Kidney epithelial cell (primary cell): ENCODE data around the genes PIGV, NUDC and TRNP1.

- RAMPAGE, long total RNA: no peak
- RRBS: no CpG with 5 or more reads among the region's 8 CpGs
Measured at GRCh38 chr1:26564651-26565417, 35.3 kb downstream of the RPS6KA1 start.

DNA sequence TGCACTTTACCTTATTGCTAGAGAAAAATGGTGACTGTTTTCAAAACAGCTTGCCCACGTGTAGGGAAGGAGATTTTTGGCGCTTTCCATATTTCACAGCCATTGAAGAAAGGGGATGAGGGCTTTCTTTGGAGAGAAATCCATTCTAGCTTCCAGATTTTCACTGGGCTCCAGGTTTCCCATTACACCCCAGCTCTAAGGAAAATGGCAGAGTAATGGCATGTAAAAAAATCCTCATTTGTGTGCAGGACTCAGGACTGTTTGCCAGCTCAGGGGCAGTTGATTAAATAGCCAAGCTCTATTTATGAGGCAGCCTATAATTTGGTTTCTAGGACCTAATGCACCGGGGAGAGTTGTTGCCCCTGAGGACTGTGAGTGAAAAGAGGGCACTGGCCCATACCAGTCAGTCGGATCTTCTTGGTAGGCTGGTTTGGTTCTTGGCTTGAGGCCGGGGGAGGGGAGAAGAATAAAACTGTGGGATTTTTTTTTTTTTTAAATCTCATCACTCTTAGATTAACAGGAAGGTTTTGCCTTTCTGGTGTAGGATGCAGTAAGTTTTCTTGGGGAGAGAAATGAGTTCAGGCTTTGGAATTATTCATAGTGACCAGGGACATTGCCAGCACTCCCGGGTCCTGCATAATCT, 2.1 kb upstream of the ARID1A start:
- RAMPAGE, long total RNA: no peak
- RRBS: no CpG with 5 or more reads among the region's 6 CpGs

- RAMPAGE, long total RNA: no peak
- RRBS: no CpG with 5 or more reads among the region's 1 CpG
Measured at GRCh38 chr1:26716279-26716681, 20.5 kb downstream of the ARID1A start.

GRCh38 chr1:26729261-26730222, 33.7 kb downstream of the ARID1A start:
- RAMPAGE, long total RNA: no peak
- RRBS: no CpG with 5 or more reads among the region's 17 CpGs

GRCh38 chr1:26781321-26782094, 6.2 kb upstream of the PIGV start:
- RAMPAGE, long total RNA: no peak
- RRBS: no CpG with 5 or more reads among the region's 12 CpGs

GRCh38 chr1:26787830-26789009, at the start of gene PIGV:
Gene PIGV, plus strand, starts transcription at chr1:26787950.
- RAMPAGE, long total RNA: start-site peak on the plus strand at chr1:26787950-26787978, 34 and 25 reads in 2 replicates; start-site peak on the plus strand at chr1:26788175-26788225, 18 and 21 reads in 2 replicates
- RRBS: under 1% methylated on average over 32 of the region's 69 CpGs

- RAMPAGE, long total RNA: no peak
- RRBS: no CpG with 5 or more reads among the region's 15 CpGs
Measured at GRCh38 chr1:26794070-26795091, 6.6 kb downstream of the PIGV start.

DNA sequence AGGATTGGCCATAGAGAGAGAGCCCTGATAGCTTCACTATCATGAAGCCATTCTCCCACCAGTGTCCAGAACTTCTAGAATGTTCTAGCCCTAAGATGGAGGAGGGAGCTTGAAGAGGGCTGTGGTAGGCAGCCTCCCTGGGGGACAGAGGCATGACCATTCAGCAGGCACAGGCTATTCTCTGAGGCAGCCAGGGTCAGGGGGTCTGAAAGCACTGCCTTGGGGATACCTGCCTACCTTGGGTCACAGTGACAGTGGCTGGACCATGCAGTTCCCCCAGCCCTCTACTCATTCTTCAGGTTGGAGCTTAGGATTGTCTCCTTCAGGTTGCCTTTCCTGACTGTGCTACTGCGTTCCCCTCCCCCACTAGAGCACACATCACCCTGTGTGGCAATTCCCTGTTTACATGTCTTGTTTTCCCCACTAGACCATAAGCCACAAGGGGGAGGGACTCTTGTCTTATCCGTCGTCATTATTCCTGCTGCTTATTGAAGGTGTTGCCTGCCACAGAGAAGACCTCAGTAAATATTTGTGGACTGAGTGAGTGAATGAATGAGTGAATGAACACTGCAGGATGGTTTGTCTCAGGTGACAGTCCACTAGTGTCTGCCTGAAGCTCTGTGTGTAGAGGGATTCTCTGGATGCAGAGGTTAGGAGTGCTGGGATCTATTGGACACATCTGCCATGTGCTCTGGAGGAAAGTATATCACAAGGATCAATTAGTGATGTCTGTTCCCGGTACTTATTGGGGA, 5.2 kb downstream of the ZDHHC18 start:
- RAMPAGE, long total RNA: no peak
- RRBS: no CpG with 5 or more reads among the region's 4 CpGs

DNA sequence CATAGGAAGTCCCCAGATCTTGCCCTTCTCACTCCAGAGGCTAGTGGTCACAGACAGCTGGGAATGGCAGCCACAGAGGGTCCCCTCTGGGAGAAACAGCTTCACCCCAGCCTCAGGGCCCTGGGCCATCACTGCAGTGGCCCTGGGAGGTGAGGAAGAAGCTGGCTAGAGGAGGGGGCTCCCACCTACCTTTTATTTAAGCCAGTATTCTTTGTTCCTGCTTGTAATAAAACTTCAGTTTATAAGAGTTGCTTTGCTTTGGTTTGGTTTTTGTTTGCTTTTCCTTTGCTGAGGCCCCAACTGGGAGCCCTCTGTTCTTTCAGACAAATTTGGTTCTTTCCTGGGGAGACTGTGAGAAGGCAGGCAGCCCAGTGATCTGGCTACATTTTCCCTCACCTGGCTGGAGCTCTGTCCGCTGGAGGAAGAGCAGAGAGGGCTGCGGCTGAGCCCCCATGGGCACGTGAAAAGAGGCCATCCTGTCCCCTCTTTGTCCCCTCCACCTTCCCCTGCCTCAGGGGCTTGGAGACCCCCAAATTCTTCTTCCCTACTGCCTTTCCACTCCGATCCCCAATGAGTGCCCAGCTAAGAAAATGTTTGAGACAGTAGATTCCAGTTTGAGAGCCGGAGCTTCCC, 7.4 kb upstream of the SFN start:
- RAMPAGE, long total RNA: no peak
- RRBS: no CpG with 5 or more reads among the region's 5 CpGs

DNA sequence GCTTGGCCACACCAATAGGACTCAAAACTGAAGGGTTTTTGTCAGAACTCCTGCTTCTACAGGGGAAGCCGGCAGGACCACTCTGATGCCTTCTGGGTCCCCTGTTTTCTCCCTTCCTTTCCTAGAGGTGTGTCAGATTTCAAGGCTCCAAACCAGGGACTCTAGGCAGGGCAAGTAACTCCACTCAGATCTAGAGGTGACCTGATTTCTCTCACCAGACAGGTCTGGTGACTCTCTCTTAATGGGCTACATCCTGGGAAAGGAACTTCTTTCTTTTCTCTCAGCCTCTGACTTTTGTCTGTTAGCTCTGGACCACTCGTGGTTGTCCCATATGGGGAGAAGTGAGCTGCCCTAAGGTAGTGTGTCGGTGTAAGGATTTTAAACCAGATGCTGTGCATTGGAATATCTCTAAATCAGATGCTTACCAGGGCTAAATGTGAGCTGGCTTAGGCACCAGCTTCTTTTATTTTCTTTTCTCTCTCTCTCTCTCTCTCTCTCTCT, 4.9 kb downstream of the SFN start:
- RAMPAGE, long total RNA: no peak
- RRBS: no CpG with 5 or more reads among the region's 3 CpGs

- RAMPAGE, long total RNA: start-site peak on the plus strand at chr1:26921722-26921795, 7,466 and 5,743 reads in 2 replicates
- RRBS: 2% methylated on average over 22 of the region's 79 CpGs
Measured at GRCh38 chr1:26921160-26922187, at the start of gene NUDC. Gene NUDC, plus strand, starts transcription at chr1:26921743.

DNA sequence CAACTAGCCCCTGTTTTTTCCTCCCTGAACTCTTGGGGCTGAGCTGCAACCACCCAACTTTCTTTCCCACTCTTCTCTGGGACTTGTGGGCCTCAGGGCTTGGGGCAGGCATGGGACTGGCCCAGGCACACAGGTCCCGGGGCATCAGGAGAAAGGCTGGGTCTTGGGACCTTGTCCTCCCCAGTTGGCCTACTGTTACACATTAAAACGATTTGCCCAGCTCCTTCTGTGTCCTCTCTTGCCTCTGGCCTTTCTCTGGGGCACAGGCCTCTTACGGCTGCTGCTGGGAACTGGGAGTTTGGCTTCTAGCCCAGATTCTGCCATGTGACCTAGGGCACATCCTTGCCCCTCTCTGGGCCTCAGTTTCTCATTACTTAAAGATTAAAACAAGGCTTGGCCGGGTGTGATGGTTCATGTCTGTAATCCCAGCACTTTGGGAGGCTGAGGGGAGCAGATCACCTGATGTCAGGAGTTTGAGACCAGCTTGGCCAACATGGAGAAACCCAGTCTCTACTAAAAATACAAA, 14.0 kb downstream of the KDF1 start:
- RAMPAGE, long total RNA: no peak
- RRBS: no CpG with 5 or more reads among the region's 4 CpGs

- RAMPAGE, long total RNA: no peak
- RRBS: 2% methylated on average over 11 of the region's 63 CpGs
Measured at GRCh38 chr1:26993188-26994028, at the start of gene TRNP1. Gene TRNP1, plus strand, starts transcription at chr1:26993692.

GRCh38 chr1:27010901-27011400, 1.7 kb downstream of the TENT5B start:
- RAMPAGE, long total RNA: no peak
- RRBS: no CpG with 5 or more reads among the region's 11 CpGs

DNA sequence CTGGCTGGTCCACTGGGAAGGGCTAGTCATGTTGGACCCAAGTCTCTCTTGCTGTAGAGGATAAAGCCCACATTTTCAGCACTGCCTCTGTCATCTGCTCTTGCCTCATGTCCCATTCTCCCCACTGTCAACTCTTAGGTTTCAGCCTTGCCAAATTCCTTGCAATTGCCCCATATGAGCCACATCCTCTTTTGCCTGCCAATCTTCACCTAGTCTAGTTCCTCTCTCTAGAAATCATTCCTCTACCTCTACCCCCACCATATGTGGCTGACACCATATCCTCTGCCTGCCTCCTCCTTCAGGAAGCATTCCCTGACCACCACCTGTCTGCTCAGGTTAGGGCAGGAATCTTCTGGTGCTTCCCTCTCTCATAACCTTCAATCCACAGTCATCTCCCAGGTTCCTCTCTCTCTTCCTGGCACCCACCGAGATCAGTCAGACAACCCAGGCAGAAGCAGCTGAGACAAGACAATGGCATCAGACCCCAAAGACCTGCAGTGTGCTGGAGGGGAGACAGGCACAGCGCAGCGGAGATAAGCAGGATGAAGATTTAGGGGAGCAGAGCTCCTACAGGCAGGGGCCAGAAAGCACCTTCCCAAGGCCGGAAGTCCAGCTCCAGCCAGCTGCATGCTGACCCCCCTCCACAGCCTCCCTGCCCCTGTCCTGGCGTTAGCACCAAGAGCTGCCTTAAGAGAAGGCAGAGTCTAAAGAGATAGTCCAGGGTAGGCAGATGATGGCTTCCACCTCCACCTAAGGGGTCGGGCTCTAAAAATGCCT, 38.1 kb downstream of the SLC9A1 start:
- RAMPAGE, long total RNA: no peak
- RRBS: no CpG with 5 or more reads among the region's 6 CpGs

GRCh38 chr1:27142920-27143798, 11.8 kb downstream of the SLC9A1 start:
- RAMPAGE, long total RNA: no peak
- RRBS: no CpG with 5 or more reads among the region's 7 CpGs

DNA sequence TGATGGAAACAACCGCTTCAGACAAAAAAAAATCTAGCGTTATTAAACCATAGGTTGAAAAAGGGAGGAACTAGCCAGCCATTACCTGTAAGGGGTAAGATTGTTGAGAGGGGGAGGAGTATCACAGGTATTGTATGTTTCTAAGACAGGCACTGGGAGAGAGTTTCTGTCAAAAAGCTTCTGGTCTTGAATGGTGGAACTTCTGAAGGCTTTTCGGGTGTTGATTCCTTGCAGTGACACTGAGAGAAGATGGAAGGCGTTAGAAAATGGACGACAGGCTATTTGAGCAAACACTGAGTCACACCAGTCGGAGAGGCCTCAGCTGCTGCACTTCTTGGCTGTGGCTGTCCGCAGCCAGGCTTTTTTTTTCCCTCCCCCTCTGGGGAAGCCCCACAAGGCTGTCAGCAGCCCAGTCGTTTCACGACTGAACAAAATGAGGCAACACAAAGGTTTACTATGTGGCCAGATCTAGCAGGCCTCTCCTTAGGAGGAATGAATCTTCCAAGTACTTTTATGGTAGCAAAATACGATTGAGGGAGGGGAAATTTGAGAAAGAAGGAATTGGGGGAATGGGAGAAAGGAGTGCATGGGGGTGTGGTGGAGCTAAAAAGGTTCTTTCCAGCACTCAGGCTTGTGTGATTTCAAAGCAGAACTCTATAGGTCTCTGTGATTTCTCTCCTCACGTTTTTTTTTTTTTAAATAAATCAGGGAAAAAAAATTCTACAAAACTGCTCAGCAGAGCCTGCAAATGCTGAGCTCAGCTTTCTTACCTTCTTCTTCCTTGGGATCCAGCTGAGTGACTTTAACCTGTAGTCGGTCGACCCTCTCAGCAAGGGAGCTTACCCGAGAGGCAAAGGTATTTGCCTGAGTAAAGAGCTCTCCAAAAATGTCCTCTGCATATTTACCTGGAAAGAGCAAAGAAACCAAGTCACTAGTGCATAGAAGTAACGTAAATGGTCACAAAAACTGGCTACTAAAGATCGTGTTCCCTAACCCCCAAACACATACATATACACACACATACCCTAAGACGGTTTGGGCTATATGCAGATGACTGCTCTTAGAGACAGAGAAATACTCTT, 26.1 kb downstream of the GPR3 start:
- RAMPAGE, long total RNA: no peak
- RRBS: no CpG with 5 or more reads among the region's 17 CpGs

- RAMPAGE, long total RNA: no peak
- RRBS: no CpG with 5 or more reads among the region's 5 CpGs
Measured at GRCh38 chr1:27427117-27427869, 34.9 kb downstream of the GPR3 start.

DNA sequence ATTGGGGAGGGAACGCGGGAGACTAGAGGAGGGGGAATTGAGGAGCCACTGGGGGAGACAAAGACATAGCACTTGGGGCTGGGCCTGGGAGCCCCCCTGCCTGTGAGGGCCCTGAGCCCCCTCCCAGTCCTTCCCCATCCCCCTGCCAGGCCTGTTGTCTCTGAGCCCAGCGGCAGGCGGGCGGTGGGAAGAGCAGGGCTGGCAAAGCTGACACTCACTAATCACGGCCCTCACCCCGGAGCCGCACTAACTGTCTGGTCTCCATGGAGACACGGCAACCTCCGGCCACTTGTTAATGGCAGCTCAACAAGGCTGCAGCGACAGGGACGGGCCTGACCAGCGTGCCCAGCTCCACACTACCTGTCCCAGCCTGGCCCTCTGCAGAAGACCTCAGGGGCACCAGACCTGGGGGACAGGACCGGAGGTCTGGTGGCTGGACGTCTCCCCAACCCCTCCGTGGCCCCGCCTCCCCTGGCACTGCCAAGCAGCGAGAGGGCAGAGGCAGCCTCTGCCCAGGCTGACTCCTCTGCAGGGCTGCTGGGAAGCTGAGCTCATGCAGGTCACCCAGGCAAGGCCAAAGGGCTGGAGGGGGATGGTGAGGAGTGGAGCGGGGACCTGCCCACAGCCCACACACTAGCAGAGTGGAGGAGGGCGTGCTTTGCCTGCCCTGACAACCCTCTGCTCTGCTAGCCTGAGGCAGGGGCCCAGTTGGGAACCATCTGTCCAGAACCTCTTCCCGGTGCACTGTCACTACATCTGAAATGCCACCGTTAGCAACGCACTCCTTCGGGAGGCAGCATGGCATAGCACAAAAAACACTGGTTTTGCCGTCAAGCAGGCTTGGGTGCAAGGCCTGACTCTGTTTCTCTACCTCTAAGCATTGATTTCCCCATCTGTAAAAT, 29.5 kb upstream of the WASF2 start:
- RAMPAGE, long total RNA: no peak
- RRBS: no CpG with 5 or more reads among the region's 25 CpGs

DNA sequence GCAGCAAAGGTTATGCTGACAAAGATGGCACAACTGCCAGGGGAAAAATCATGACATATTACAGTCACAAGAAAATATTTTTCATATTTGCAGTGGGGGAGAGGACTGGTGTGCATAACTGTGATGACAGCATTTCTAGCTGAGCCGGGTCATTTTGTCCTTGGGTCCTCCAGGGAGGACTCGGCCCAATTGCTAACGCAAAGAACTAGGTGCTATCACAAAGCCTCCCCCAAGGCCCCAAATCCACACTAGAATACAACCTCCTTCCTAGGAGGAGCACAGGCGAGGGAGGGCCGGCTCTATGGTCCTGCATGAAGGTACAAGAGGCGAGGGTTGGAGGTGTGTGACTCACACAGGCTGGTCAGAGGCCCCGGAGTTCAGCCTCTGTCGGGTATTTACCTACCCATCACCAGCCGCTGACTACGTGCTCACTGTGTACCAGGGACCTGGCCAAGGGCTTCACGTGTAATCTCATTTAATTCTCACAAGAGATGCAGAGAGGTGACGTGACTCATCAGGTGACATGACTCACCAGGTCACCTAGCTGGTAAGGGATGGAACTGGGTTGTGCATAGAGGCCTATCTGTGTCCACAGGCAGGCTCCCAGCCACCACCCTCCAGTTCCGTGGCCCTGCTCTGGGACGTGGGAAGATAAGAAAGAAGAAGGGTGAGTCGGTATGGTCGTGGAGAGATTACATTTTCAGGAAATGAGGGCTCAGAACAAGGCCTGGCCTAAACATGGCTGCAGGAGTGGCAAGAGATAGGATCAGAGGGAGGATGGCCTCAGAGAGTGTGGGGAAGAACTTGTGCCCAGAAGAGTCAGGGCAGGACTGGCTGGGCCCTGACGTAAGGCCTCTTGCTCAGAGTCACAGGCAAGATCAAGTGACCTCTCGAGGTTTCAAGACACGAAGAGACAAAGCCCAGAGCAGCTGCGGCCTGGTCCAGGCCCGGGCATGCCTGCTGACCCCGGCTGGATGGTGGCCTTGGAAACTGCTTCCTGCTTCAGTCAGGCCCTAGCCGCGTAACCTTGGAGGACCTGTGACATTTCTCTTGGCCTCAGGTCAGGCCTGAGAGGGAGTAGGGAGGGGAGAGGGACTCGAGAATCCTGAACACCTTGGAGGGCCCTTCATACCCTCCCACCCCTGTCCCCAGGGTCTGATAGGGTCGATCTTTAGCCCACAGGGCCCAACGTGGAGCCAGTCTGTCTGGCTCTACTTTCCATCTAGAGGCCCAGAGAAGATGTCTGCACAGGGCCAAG, 52.6 kb upstream of the WASF2 start:
- RAMPAGE, long total RNA: no peak
- RRBS: 2% methylated on average over 3 of the region's 27 CpGs